ENCODE measurements around a stretch of chr6.

- PRO-cap: bidirectional peak, plus-strand start at chr6:151044886, minus-strand start at chr6:151044794
Observed at GRCh38 chr6:151044539-151045196, 179.2 kb downstream of the MTHFD1L start.

DNA sequence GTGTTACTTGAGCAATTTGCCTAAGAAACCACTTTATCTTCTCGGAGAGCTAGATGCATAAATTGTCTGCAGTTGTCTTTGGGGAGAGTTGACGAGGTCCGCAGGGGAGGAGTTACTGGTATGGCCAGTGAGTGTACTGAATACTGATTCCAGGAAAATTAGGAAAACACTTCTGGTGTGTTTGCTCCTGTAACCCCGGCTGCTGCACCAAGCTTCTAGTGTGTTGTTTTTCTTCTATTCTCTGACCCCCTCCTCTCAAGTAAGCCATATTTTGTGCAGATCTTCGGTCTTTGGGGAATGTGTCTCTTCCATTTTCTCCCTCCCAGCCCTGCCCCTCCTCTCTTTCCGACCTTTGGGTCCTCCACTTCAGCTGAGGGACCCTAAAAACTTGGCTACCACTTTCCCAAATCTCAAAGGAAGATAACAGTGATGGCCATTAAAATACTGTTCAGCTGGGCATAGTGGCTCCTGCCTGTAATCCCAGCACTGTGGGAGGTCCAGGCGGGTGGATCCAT, 103.2 kb upstream of the AKAP12 start:
- PRO-cap: no peak

DNA sequence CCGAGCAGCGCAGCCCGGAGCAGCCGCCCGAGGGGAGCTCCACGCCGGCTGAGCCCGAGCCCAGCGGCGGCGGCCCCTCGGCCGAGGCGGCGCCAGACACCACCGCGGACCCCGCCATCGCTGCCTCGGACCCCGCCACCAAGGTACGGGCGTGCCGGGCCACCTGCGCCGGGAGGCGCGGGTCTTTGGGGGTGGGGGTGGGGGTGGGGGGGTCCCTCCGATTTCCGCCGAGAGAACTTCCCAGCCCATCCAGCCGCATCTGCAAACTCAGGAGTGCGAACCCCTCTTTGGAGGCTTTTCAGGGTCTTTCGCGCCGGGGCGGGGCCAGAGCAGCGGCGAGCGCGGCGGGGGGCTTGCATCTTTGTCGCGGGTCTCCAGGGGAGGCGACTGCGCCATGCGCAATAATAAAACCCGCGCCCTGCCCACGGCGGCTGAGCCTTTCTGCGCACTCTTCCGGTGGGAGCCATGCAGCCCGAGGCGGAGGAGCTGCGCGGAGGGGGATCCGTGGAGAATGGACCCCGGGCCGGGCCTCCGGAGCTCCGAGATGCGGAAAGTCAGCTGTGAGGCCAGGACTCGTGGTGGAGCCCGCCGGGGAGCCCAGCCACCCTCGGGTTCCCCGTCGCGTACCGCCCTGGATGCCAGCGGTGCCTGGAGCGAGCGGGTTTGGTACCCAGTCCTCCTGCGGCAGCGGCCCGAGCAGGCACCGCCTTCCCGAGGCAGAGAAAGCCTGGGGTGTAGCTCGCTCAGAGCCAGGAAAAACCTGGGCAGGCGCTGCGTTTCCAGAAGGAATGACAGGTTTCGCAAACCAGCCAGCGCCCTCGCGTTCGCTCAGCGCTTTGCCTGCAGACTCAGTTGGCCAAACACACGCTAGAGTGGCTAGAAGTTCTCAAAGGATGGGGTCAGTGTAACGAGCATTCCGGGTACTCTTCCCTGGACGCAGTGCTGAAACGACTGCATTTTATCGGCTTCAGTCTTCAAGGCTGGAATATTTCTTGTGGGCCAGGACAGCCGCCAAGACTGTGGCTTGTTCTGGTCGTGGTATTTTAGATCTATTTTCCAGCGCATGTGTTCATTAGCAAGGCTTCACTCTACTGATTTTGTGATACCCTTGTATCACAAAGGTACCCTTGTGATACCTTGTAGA, 1.2 kb downstream of the AKAP12 start:
- PRO-cap: bidirectional peak, plus-strand start at position 466 of the sequence, minus-strand start at position 261 of the sequence; bidirectional peak, plus-strand start at position 985 of the sequence, minus-strand start at position 854 of the sequence

- PRO-cap: no peak
Observed at GRCh38 chr6:151453148-151453447, 832 bp downstream of the ARMT1 start.

DNA sequence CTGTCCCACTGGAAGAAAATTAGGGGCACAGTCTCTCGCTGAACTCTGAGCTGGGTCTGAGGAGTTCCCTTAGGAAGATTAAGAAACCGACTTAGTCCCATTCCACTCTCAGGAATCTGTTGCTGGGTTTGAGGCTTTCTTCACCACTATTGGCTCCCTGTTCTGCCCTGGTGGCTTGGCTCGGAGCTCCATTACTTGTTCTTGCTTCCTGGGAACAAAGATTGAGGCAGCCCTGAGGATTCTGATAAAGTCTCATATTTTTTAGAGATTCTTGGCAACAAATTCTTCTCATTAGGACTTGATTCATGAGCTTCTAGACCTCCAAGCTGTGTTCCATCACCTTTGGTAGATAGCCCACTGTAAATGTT, 115.8 kb downstream of the CCDC170 start:
- PRO-cap: no peak

DNA sequence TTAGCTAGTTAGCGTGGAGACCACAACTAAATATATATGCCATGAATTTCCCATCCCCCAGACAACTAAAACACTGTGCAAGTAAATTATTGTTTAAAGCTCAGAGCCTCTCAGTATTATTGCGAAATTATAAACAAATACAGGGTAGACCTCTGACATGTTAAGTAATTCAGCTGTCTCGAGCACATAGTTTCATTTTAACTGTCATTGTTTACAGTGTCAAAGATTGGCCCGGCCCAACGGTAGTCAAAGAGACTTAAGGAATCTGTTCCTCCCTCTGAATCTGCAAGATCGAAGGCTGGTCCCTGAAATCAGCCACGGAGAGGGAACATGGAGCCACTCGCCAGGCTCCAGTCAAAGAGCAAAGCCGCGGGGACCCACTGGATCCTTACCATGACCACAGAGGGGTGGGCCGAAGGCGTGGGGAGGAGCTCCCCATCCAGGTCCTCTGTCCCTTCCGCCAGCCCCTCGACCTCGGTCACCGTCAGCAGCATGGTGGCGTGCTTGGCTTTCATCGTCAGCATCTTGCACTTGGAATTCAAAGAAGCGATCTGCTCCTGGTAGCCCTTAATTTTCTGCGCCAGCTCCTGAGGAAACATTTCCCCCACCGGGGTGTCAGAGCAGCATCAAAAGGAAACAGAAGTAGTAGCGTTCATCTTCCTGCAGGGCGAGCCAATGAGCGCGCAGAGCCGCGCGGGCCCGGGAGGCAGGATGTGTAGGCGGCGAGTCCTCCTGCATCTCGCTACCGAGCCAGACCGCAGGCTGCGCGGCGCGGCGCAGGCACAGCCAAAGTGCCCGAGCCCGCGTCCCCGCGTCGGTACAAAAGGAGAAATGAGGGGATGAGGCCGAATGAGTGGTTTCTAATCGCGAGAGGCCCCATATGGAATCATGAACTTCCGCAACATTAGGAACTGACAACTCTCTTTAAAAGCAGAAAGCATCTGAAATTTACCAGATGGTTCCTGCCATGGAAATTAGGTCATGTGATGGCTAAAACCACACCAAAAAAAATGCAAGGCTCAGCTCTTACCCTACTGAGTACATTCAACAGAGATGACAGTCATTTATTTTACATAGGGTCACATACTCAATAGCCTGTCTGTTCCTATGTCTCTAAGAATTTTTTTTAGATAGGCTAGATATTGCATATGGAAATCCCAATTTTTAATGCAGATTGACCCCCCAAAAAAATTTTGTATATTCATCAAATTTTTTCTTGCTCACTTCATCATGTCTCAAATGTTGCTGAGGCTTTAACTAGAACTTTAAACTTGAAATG, 335.2 kb downstream of the SYNE1 start:
- PRO-cap: bidirectional peak, plus-strand start at position 308 of the sequence, minus-strand start at position 285 of the sequence; bidirectional peak, plus-strand start at position 484 of the sequence, minus-strand start at position 356 of the sequence; bidirectional peak, plus-strand start at position 725 of the sequence, minus-strand start at position 628 of the sequence; unidirectional peak, minus-strand start at position 833 of the sequence; unidirectional peak, minus-strand start at position 900 of the sequence

DNA sequence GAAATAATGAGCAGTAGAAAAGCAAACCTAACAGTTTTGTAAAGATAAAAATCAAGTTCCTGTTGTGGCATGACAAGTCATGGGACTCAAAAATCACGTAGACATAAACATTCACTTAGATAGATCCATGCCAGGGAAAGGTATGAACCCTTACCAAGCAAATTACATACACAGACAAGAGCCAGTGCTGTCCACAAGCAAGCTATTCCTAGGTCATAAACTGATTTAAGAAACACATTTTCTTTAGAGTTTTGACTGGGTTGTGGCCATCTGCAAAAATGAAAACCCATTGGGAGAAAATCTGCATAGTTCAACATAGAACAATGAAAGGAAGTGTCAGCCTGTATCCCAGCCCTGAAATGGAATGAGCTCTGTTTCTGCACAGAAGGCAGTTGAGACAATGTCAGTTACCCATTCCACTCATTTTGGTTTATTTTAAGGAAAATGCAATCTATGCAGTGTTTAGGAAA, 2.1 kb upstream of the MYCT1 start:
- PRO-cap: no peak

DNA sequence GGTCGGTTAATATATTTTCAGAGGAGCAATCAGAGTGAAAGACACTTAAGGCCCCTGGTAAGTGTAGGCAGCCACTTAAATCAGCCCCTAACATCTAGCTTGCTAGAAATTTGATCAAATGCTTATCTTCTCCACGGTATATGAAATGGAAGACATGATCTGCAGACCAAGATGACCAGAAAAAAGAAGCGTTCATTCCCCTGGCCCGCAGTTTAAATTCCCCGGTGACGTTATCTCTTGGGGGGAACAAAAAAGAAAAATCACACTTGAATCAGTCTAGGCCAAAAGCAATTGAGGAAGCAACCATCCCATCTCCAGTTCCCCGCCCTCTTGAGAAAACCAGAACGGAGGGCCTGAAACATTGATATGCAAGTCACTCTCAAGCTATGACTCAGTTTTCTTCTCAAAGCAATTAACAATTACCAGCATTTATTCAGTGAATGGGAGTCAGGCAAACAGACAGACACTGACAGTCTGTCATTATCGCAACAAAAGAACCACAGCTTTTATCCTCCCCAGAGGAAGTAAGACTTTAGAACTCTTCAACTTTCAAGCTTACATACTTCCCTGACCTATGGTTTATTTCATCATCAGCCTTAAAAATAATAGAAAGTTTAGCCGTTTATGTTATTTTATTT, 100.8 kb downstream of the OPRM1 start:
- PRO-cap: no peak

GRCh38 chr6:154329383-154330381, 26.9 kb downstream of the IPCEF1 start:
- PRO-cap: no peak

DNA sequence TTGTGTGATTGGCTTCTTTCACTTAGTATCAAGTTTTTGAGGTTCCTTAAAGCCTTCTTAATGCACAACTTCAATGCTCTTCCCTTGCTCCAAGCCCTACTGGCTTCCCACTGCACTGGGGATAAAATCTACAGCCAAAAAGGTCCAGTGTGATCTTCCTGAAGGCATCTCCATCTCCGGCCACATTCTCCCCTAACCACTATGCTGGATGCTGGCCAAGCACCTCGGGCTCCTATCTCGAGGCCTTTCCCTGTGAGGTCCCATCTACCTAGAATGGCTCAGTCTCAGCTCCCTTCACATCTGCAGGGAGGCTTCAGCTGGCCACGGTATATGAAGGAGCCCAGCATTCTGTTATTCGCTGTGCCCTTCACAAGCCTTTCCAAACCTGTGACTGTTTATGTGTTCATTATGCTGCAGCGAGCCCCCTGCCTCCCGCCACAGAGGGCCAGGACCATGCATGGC, 48.0 kb downstream of the CNKSR3 start:
- PRO-cap: no peak

- PRO-cap: no peak
Observed at GRCh38 chr6:154592253-154592947, 81.9 kb upstream of the CNKSR3 start.

- PRO-cap: no peak
Observed at GRCh38 chr6:154619262-154619697, 108.8 kb upstream of the CNKSR3 start.

DNA sequence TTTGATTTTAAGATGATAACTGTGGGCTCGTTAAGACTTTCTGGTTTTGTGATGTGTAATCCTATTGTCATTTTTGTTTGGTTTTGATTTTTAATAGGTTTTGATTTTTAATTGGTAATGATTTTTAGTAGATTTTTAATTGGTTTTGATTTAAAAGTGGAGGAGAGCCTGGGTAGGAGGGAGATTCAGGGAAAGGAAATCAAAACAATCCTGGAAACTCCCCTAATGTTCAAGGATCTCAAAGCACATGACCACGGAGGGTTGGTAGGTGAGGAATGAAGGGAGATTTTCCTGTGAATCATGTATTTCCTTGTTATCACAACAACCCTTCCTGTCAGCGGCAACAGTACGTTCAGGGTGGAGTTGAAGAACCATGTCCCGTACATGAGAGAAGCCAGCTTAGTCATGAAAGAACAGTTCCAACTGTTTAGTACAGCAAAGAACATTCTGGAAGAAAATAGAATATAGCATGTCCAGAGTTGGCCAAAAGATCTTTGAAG, 79.4 kb upstream of the SCAF8 start:
- PRO-cap: bidirectional peak, plus-strand start at position 343 of the sequence, minus-strand start at position 201 of the sequence

DNA sequence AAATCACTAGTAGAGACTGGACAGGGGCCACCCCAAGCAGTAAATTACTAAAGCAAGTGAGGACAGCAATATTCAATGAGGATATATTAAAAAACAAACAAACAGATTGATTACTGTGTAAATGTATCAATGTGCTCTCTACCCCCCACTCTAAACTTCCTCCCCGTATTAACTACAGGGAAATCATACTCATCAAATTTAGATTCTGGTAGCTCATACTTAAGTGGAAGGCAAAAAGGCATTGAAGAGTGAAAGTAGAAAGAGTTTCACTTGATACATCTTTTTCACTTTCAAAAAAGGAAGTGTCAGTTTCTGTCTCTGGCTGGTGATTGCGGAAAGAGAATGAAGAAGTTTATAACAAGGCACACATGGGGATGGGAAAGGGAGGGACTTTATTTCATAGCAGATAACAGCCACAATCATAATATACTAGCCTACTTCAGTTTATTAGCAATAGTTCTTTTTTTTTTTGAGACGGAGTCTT, 49.1 kb upstream of the SCAF8 start:
- PRO-cap: unidirectional peak, minus-strand start at position 331 of the sequence

DNA sequence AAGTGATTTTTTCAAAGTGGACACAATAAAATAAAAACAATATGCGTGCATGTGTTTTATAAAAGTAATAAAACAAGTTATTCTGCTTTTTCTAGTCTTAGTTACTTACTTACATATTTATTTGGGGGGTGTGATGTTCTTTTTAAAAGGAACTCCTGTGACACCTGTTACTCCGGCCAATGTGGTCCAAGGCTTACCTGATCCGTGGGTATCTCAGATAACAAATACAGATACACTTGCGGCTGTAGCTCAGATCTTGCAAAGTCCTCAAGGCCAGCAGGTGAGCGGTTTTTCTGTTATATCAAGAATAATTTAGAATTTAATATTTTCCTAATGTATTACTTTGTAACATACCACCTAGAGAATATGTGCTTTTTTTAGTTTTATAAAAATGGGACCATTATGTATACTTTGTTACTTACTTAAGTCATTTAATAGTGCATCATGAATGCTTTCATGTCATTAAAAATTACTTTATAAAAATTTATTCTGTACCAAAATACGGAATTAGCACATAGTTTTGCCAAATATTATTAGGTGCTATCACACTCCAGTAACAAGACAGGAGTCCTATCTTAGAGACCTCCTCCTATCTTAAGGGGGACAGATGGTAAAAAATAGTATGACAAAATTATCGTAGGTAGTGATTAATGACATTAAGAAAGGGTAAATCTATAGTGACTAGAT, 61.8 kb downstream of the SCAF8 start:
- PRO-cap: no peak

DNA sequence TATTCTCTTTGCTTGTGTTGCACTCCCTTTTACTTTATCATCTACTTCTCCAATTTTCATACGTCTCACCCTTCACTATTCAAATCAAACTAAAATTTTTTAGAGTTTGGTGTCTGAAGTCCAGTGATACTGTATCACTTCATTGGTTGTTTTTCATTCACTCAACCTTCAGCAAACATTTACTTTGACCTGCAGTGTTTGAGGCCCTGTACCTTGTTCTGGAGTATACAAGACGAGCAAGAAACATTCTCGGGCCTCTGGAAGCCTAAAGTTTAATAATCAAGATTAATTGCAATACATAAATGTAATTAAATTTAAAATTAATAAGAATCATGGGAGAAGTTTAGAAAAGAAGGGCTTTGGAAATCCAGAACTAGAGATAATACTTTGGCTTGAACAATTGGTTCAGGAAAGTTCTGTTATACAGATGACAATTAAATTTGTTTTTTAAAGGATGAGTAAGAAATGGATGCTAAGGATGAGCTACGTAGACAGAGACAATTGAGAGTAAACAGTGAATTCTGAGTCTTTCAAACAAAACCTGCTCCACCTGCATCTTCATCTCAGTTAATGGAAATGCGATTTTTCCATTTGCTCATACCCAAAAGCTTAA, 64.8 kb downstream of the SCAF8 start:
- PRO-cap: no peak

GRCh38 chr6:155128405-155128922, 133.3 kb downstream of the TIAM2 start:
- PRO-cap: no peak

- PRO-cap: no peak
Observed at GRCh38 chr6:155315349-155315743, 1.1 kb upstream of the TFB1M start.

DNA sequence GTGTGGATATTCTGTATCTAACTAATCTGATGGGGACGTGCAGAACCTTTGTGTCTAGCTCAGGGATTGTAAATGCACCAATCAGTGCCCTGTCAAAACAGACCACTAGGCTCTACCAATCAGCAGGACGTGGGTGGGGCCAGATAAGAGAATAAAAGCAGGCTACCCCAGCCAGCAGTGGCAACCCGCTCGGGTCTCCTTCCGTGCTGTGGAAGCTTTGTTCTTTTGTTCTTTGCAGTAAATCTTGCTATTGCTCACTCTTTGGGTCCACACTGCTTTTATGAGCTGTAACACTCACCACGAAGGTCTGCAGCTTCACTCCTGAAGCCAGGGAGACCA, 49.6 kb upstream of the TFB1M start:
- PRO-cap: no peak

GRCh38 chr6:155493487-155494021, 37.9 kb upstream of the NOX3 start:
- PRO-cap: no peak

Measured in bronchial lymph node (tissue), 1 donor.